ENCODE data around the gene THOC1.

GRCh38 chr18:209764-210621 lies 51.6 kb downstream of the USP14 start:
- RRBS, result no CpG with 5 or more reads among the region's 1 CpG

DNA sequence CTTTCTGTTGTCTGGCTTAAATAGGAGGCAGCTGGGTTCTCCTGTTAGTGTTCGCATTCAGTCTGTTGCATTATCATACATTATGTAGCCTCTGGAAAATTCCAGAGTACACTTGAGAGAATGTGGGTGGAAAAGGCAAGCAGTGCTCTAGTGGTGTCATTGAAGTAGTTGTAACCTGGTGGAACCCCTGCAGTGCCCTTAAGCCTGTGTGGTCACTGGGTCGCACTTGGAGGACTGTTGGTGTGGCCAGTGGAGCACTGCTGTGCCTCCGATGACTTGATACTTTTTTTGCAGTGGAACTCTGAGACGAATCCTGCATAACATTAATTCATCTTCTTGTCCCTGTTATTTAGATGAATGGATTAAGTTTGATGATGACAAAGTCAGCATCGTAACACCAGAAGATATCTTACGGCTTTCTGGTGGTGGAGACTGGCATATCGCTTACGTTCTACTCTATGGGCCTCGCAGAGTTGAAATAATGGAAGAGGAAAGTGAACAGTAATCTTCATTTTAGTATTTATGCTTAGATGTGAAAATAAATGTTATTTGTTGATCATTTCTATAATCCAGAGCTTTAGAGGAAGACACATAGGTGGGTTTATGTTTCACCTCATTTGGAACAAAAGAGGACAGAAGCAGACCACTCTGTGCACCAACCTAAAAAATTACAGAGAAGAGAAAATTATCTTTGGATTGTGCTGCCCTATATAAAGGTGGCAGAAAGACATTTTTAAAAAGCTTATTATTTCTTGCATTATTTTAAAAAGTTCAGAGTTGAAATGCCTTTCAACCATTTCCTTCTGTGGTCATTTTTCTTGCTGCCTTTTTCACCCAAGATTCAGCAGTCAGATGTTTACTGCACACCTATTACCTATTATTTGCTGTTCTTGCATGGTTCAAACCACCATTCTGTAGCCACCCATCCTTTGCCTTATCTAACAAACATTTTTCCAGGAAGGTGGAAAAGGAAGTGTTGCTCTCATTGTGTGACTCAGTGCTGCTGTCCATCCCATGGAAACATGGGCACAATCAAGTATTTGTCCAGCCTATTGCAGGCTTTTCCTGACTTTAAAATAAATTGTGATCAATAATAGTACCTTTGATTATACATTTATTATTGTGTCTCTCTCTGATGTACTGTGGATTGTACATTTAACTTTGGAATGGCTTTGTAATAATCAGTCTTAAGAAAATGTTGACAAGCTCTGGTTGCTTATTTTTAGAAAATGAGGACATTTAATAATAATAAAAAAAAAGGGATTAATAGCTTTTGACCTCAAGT lies 52.9 kb downstream of the USP14 start:
- RRBS, result no CpG with 5 or more reads among the region's 9 CpGs

DNA sequence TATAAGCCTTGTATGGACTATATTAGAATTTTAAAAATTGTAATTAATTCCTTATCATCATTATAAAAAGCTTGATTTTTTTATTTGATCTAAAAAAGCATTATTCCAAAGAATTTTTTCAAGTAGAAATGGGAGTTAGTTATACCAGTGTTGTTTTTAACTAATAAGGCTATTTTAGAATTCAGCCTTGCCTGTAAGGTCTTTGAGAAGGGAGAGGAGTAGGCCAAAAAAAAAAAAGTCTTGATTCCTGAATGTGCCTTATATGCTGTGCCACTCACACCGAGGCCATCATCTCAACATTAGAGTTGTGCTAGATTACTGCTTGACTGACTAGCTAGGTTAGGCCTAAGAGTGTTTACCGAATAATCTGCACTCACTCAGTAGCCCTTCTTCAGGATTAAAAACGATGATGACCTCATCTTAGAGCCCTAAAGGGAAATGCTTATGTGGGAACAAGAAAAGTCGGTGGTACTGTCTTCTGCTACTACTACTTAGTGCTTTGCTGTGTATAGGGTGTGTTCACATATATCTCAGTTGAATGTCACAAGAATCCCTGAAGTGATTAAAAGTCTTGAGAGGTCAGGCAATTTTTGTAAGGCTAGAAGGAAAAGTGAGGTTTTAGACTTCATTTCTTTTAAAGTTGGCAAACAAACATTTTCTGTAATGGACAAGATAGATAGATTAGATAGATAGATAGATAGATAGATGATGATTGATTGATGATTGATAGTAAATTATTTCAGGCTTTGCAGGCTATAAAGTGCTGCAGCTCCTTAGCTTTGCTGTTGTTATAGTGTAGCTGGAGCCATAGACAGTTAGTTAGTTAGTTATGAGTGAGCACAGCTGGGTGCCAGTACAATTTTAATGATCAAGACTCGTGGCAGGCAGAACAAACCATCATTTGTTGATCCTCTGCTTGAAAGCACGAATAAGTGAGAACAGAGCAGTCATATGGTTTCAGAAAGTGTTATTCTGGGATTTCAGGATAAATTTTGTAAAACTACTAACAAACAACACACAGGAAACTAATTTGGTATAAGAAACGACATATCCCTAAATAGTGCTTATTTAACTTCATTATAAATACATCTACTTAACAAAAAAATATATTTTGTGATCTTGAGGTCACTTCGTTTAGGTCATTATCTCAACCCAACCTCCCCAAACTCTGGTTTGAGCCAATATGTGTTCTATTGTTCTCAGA lies 54.2 kb downstream of the THOC1 start:
- RRBS, result no CpG with 5 or more reads among the region's 8 CpGs

- RRBS, result 0% methylated on average over 2 of the region's 39 CpGs
Observed at GRCh38 chr18:267916-268335, at the start of gene THOC1. TSS of gene THOC1 (minus strand) at chr18:268047.

DNA sequence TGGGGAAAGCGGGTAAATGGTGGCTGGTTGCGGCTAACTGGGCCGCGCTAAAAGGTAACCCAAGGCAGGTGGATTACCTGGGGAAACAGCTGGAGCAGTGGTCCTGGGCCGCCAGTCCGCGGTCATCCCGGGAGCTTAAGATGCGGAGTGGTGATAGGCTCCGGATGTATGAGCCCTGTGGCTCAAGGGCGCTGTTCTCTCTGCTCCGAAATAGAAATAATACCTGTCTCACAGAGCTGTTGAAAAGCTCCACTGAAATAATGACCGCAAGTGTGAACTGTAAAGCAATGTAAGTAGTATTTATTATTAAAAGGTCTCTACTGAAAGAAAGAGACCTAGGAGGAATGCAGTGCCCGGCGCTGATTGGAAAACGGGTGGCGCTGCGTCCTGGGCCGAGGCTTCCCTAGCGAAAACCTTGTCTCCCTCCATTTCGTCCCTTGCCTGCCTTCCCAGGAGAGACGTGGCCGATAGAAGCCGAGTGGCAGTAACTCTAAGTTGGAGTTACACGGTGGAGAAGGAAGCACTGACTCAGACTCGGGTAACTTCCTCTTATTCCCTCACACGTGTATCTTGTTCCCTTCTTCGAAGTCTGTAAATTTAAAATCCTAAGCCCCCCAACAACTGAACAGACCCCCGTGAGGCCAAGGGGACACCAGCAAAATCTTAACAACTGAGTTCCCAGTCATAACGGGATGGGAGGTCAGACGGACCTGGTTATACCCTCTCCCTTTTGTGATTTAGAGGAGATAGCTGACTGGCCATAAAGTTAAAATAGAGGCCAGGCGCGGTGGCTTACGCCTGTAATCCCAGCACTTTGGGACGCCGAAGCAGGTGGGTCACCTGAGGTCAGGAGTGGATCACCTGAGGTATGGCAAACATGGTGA lies 731 bp upstream of the THOC1 start:
- RRBS, result no CpG with 5 or more reads among the region's 36 CpGs

DNA sequence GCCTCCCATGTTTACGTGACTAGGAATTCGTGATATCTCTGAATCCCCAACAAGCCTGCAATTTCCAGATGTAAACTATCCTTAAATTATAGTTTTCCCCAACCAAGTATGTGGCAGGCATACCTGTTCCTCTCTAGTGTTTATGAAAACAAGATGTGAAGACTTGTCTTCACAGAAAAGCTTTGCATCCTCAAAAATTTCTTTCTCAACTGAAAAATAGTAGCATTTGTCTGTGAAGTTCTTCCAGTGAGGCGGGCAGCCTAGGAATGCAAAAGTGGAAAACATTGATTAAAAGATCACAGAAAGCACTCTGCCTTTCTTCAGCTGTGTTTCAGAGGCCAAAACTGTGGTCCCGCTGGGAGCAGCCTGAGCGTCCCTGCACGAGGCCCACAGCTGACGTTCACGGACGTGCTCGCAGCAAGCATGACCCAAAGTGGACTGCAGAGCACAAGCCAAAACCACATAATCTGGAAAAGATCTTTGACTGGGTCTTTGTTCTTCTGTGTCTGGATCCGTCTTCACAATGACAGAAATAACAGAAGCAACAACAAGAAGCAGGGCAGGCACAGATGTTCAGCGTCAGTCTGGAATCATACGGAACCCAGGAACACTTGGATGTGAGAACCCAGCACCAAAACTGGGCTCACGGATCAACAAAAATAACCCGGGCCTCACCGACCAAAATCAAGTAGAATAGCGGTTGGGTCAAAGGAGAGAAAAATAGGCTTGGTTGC lies 65.2 kb upstream of the THOC1 start:
- RRBS, result no CpG with 5 or more reads among the region's 17 CpGs

DNA sequence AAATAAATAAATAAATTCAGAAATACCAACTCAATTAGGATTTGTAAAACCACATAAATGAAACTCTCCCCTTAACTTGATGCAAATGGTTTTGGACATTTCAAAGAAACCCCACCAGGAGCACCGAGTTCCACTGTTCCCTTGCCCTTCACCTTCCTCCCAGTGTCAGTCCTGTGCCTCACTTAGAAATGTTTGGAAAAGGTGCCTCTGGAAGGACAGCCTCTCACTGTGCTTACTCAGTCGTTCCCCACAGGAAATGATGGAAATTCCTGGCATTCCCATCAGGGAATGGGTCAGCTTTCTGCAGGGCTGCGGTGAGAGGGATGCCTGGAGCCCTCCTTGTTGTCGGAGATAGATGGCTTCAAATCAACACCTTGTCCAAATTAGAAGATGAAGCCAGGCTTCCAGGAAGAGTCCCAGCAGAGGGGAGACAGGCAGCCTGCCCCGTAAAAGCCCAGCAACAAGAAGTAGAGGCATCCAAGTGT lies 25.4 kb downstream of the COLEC12 start:
- RRBS, result no CpG with 5 or more reads among the region's 5 CpGs

- RRBS, result no CpG with 5 or more reads among the region's 2 CpGs
Observed at GRCh38 chr18:2673180-2673454, 17.6 kb downstream of the SMCHD1 start.

GRCh38 chr18:2791289-2792423 lies 55.1 kb upstream of the EMILIN2 start:
- RRBS, result no CpG with 5 or more reads among the region's 11 CpGs

DNA sequence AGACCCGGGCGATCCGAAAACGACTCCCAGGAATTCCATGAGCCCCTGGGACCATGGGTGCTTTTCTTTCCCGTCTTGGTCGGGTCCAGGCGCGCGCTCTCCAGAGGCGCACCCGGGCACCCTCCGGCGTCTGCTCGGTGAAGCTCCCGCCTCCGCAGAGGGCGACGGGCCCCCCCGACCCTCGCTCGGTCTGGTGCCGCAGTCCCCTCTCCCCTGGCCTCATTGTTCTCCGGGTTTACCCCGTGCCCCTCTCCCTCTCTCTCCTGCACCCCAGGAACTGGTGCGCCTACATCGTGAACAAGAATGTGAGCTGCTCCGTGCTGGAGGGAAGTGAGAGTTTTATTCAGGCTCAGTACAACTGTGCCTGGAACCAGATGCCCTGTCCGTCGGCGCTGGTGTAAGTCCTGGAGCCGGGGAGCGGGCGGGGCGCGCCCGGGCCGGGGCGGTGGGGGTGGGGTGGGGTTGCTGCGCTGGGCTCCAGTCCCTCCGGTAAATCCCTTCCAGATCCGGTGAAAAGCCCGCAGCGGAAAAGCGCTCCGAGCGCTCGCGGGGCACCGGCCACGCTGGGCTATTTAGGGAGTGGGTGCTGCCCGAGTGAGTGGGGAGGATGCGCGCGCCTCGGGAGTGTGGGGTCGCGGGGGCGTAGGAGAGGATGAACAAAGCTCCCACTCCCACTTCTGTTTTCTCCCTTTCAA lies 876 bp downstream of the EMILIN2 start:
- RRBS, result 2% methylated on average over 30 of the region's 58 CpGs

- RRBS, result no CpG with 5 or more reads among the region's 13 CpGs
Observed at GRCh38 chr18:2848393-2849253, 1.8 kb downstream of the EMILIN2 start.

- RRBS, result no CpG with 5 or more reads among the region's 10 CpGs
Observed at GRCh38 chr18:2853220-2853620, 6.4 kb downstream of the EMILIN2 start.

DNA sequence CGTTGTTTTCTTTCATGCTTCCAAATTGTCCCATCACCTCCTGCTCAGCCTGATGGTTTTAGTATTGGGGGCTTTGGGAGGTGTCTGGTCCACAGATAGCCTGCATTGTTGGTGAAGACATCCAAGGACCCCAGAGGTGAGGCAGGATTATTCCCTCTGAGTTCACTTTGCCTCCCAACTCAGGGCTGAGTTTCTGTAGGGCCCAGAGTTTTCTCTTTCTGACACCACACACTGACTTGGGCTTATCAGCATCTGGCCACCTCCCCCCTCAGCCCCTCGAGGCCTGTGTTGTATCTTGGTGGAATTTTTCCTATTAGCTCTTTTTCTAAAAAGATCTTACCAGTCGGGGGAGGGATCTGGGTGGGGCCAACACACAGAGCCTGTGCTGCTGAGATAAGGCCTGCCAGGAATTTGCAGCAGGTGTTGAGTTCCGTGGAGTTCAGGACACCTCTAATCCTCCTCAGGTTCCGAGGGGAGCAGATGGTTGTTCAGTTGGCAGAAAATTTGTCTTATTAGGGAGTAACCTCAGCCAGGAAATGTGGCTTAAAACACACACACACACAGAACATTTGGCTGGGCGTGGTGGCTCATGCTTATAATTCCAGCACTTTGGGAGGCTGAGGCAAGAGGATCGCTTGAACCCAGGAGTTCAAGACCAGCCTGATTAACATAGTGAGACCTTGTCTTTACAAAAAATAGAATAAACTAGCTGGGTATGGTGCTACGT lies 7.3 kb downstream of the EMILIN2 start:
- RRBS, result no CpG with 5 or more reads among the region's 8 CpGs

GRCh38 chr18:2856466-2856915 lies 9.7 kb downstream of the EMILIN2 start:
- RRBS, result no CpG with 5 or more reads among the region's 10 CpGs

- RRBS, result no CpG with 5 or more reads among the region's 13 CpGs
Observed at GRCh38 chr18:2891247-2891777, 44.5 kb downstream of the EMILIN2 start.

GRCh38 chr18:2978551-2979622 lies 34.1 kb downstream of the LPIN2 start:
- RRBS, result no CpG with 5 or more reads among the region's 7 CpGs

- RRBS, result no CpG with 5 or more reads among the region's 12 CpGs
Observed at GRCh38 chr18:2998712-2999429, 14.1 kb downstream of the LPIN2 start.

- RRBS, result no CpG with 5 or more reads among the region's 5 CpGs
Observed at GRCh38 chr18:3058322-3058880, 45.5 kb upstream of the LPIN2 start.

DNA sequence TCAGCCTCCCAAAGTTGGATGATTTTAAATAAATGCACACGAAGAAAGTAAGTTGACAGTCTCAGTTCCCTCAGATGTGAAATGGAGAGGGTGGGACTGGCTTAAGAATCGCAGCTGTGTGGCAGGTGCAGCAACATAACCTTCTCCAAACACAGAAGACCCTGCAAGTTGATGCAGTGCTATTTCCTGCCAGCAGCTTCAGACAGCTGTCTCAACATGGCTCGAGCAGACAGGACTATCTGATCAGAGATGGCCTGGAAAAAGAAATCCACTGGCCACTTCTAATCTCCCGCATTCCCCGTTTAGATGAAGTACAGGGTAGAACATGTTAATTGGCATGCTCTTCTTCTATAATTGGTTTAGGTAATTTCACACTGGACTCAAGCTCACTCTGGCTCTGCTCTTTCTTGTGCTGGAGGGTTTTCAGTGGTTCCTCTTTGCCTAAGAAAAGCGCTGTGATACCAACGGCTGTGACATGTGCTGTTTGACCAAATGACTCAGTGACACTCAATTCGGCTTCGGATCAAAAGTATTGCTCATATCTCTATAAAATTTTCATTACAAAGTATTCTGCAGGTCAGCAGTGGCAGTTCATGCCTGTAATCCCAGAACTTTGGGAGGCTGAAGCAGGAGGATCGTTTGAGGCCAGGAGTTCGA lies 40.2 kb downstream of the MYOM1 start:
- RRBS, result no CpG with 5 or more reads among the region's 11 CpGs